ENCODE measurements around a stretch of chr4.

GRCh38 chr4:180059289-180059513, 2184.0 kb upstream of the TENM3 start:
- PRO-cap, result no peak

DNA sequence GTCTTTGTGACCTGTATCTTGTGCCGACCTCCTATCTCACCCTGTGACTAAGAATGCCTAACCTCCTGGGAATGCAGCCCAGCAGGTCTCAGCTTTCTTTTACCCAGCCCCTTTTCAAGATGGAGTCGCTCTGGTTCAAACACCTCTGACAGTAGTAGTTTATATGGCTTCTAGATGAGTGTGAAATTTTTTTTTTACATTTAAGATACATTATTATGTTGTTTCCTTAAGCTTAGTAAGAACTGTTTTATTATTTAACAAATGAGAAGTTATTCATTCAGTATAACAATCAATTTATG, 514.5 kb upstream of the TENM3 start:
- PRO-cap, result no peak

GRCh38 chr4:182458368-182458777, 215.2 kb downstream of the TENM3 start:
- PRO-cap, result no peak

DNA sequence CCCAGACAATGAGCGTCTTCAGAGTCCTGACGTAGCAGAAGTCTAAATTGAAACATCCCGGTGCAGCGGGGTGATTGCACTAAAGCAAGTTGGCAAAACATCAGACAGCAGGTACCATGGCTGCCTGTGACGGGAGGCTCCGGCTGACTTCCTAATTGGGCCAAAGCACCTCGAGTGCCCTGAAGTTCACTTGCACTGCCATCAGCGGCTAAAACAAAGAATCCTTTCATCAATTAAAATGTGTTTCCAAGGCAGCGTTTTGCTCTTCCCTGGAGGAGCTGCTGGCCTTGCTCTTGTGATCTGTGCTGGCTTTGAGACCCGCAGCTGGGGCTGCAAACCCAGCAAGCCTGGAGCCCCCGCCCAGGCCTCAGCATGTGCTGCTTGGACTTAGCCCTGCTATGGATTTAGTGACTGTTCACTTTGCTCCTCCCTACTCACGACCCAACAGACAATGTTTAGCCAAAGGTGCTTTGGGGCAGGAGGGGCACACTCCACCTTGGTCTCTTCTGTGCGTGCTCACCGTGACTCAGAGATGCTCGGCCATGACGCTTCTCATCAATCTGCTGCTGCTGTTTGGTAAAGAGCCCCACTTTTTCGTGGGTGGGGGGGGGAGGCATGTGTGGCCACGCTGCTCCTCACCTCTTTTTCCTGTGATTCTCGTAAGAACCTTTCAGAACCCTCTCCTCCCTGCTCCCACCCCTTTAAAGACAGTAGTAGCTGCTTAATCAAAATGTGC, 36.4 kb downstream of the DCTD start:
- PRO-cap, result no peak

GRCh38 chr4:183289243-183289773, 30.8 kb downstream of the CLDN22 start:
- PRO-cap, result no peak

DNA sequence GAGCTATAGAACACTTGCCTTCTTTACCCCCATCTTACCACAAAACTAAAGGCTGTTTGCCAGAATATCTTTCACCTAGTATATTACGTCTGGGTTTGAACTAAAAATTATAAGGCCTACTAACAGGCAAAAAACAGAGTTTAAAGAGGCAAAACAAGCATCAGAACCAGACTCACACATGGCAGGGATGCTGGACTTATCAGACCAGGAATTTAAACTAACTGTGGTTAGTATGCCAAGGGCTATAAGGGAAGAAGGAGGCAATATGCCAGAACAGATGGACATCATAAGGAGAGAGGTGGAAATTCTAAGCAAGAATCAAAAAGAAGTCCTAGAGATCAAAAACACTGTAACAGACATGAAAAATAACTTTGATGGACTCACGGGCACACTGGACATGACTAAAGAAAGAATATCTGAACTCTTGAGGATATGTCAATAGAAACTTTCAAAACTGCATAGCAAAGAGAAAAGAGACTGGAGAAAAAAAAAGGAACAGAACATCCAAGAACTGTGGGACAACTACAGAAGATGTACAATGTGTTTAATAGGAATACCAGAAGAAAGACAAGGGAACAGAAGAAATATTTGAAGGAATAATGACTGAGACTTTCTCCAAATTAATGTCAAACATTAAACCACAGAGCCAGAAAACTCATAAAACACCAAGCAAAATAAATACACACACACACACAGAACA, 15.2 kb downstream of the CLDN22 start:
- PRO-cap, result no peak

- PRO-cap, result no peak
These were observed 99.3 kb downstream of the TRAPPC11 start for GRCh38 chr4:183758392-183758712.

DNA sequence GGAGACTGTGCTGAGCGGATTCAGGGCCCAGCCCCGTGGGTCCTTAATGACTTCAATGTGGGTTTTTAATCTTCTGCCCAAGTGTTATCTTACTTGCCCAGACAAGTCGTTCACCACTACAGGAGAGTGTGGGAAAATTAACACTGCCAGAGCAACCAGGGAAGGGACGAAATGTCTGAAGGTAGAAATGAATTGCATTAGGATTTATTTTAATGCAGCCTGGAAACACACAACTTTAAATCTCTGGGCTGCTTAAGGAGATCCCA, 51.9 kb upstream of the STOX2 start:
- PRO-cap, result no peak

GRCh38 chr4:184230164-184230532, 12.5 kb upstream of the ENPP6 start:
- PRO-cap, result no peak

- PRO-cap, result no peak
These were observed 62.9 kb upstream of the ENPP6 start for GRCh38 chr4:184280625-184280838.

GRCh38 chr4:184328043-184328694, 110.5 kb upstream of the ENPP6 start:
- PRO-cap, result no peak

DNA sequence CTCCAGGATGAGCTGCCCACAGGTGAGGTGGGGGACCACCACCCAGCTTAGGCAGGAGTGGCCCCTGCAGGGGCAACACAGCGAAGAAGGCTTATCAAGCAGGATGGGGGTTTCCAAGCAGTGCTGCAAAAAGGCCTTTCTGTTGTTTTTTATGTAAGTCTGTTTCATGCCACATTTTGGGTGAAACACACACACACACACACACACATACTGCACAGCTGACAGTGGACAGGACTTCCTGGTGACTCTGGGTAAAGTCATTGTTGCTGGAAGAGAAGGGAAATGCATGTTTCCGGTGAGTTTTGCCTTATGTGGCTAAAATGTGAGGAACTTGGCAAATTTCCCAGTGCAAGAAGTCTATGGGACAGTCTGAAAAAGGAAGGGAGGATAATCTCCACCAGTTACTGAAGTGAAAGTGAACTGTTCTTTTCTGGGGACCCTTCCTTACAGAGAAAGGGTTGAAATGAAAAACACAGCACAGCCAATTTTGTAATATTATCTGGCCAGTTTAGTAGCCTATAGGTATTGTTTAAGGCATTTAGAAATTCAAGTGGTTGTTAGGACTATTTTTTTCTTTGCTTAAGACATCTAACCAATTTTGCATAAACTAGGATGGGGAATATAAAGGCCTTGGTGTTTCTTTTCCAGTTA, 119.1 kb downstream of the IRF2 start:
- PRO-cap, result no peak

GRCh38 chr4:184453418-184454094, 20.8 kb downstream of the IRF2 start:
- PRO-cap, result no peak

- PRO-cap, result bidirectional peak, plus-strand start at chr4:184474816, minus-strand start at chr4:184474531
These were observed 302 bp upstream of the IRF2 start for GRCh38 chr4:184474758-184474945.

DNA sequence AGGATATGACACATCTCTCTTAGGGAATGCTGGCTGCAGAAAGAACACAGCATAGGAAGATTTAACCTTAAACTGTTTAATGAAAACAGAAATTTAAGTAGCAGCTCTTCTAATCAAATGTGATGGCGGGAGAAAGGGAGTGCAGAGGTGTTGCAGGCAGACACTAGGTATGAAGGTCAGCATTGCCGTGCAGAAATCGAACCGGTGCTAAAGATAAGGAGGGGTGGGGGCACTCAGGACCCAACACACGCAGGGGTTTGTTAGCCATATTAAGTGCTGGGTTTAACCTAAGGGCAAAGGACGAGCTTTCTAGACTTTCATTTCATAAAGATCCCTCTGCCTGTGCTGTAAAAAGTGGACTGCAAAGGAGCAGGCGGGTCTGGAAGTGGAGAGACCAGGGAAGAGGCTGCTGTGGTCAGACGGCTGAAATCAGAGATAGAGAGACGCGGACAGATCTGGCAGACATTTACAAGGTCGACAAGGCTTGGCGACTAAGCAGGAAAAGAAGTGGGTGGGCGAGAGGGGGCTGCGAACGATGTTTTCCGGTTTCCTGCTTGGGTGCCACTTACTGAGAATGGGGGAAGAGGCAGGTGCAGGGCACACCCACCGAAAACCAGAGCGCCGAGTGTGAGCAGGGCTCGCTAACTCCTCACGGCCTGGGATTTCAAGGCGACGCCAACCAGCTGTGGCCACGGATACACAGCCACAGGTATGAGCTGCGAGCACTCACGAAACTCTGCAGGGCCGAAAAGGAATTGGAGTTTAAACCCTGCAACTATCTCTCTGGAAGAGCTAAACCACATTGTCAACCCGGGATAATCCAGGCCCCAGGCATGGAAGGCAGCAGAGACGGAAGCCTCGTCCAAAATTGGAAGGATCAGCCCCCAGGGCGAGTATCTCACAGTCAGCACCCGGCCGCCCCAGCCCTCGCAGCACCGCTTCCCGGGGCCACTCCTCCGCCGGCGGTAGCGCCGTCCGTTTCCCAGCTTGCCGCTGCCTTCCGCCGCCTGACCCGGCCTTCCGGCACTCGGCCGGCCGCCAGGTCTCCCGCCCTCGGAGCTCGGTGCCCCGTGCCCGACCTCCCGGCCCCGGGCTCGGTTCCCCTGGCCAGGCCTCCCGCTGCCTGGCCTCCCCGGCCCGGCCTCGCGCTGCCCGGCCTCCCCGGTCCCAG, 966 bp downstream of the CASP3 start:
- PRO-cap, result bidirectional peak, plus-strand start at position 951 of the sequence, minus-strand start at position 982 of the sequence

GRCh38 chr4:184756094-184756812, 22.4 kb upstream of the CENPU start:
- PRO-cap, result no peak

DNA sequence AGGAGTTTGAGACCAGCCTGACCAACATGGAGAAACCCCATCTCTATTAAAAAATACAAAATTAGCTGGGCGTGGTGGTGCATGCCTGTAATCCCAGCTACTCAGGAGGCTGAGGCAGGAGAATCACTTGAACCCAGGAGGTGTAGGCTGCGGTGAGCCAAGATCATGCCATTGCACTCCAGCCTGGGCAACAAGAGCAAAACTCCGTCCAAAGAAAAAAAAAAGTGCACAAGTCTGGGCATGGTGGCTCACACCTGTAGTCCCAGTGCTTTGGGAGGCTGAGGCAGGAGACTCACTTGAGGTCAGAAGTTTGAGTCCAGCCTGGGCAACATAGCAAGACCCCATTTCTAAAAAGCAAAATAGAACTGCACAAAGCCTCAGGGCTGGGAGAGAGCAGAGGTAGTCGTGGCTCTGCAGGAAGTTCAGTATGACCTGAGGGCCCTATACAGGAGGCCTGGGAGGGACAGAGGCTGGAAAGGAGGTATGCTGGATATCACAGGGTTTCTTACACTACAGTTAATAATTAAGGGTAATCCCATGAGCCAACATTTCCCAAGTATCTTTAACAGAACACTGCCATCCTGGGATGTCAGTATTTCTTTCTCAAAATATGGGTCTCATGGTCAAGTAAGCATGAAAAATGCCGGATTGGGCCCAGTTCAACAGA, 38.0 kb downstream of the ACSL1 start:
- PRO-cap, result no peak

- PRO-cap, result no peak
These were observed 28.6 kb downstream of the ACSL1 start for GRCh38 chr4:184796773-184797878.

DNA sequence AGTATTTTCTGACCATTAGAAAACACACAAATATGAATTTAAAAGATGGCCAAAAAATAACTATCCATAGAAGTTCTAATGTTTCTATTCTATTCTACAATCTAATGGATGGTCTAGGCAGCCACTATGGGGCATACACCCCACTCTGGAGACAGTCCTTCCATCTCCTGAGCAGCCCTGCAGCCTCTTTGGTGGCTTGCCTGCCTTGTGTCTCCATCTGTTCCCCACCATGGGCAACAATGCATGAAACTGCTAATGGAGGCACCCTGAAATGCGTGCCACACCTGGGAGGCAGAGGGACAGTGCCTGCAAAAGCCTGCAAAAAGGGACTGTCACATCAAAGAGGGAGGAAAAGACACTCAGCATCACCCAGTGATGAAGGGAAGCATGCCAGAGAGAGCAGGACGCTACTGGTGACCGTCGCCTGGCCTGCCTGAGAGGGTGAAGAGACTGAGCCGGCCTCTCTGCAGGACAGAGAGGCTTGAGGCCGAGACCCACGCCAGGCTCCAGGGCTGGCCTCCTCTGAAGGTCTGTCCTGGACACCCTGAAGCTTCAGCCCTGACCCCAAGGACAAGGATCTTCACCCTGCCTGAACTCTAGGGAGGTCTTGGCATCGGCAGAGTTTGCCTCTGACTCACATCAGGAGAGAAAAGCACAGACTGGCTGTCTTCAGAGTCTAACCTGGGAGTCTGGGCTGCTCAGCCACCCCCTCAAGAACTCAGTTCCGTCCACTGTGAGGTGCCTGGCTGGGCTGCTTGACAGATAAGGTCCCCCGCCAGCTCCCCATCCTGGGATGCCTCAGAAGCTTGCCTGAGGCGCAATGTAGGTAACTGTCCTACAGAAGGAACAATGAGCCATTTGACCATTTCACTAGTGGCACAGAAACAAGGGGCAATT, 8.2 kb downstream of the ACSL1 start:
- PRO-cap, result no peak

- PRO-cap, result no peak
These were observed 834 bp upstream of the ACSL1 start for GRCh38 chr4:184826312-184827291.

All from penis (tissue), 1 donor.